HGPS cell (cell line): ENCODE data around the genes FBXL4, MCHR2 and SIM1.

DNA sequence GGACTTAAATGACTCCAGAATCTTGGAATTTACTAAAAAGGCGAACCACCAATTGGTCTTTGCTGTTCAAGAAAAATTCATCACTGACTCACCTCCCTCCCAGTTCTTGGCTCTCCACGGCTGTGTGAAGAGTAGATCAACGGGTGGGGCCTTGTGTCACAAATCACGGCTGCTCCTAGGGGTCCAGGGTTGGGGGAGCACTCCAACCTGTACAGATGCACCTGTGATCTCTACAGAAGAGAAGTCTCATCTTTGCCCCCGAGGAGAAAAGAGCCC, 79.5 kb upstream of the BACH2 start:
- RRBS, result no CpG with 5 or more reads among the region's 5 CpGs

DNA sequence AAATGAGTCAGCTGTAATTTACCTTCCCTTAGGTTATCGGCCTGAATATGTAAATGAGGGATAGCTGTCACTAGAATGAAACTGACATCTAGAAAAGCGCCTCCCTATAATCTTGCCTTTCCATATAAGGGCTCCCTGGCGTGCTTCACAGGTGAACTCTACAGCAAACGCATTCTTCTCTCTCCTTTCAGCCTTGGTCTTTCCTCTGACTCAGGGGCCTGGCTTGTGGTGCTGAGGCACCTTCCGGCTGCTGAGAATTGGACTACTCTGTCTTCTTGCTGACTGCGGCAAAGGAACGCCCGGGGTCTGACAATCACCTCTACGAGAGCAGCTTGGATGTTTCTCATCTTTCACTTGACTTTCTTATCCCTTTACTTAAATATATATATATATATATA, 114.8 kb upstream of the BACH2 start:
- RRBS, result 96% methylated on average over 4 of the region's 9 CpGs

- RRBS, result no CpG with 5 or more reads among the region's 17 CpGs
These were observed 117.2 kb upstream of the BACH2 start for GRCh38 chr6:90413620-90414419.

GRCh38 chr6:90508631-90509085, 78.2 kb downstream of the MAP3K7 start:
- RRBS, result no CpG with 5 or more reads among the region's 6 CpGs

GRCh38 chr6:96016054-96016537, 322 bp downstream of the FUT9 start:
- RRBS, result no CpG with 5 or more reads among the region's 31 CpGs

- RRBS, result no CpG with 5 or more reads among the region's 6 CpGs
These were observed 14.6 kb upstream of the GPR63 start for GRCh38 chr6:96851843-96852252.

GRCh38 chr6:97594748-97595248, 311.8 kb upstream of the MMS22L start:
- RRBS, result no CpG with 5 or more reads among the region's 4 CpGs

DNA sequence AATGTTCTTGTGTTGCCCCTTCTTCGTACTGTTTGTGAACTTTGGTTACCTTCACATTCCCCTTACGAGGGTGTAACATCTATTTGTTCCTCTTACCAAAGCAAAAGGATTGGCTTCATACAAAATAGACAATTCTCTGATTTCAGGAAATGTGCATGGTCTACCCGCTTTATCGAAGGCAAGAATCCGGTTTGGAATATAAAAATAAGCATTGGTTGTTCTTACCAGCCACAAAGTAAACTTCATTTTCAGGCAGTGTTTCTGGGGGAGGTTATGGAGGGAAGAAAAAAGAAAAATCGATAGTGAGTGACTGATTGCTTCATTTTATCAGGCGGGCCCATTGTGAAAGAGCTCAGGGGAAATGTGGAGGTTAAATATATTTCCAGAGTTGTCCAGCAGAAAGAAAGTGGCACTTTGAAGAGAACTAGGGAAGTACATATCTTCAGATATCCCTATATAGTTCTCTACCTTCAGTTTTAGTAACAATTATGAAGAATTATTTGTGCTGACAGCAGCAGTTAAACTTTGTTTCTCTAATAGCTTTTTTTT, 2.6 kb downstream of the POU3F2 start:
- RRBS, result no CpG with 5 or more reads among the region's 7 CpGs

GRCh38 chr6:98947304-98948397, at the start of gene FBXL4:
FBXL4 (minus strand) TSS chr6:98947946.
- RRBS, result 1% methylated on average over 35 of the region's 97 CpGs

GRCh38 chr6:99400004-99400490, 6.1 kb upstream of the COQ3 start:
- RRBS, result no CpG with 5 or more reads among the region's 4 CpGs

GRCh38 chr6:99402459-99403235, 8.7 kb upstream of the COQ3 start:
- RRBS, result no CpG with 5 or more reads among the region's 7 CpGs

GRCh38 chr6:99408910-99409415, 15.0 kb upstream of the COQ3 start:
- RRBS, result no CpG with 5 or more reads among the region's 5 CpGs

DNA sequence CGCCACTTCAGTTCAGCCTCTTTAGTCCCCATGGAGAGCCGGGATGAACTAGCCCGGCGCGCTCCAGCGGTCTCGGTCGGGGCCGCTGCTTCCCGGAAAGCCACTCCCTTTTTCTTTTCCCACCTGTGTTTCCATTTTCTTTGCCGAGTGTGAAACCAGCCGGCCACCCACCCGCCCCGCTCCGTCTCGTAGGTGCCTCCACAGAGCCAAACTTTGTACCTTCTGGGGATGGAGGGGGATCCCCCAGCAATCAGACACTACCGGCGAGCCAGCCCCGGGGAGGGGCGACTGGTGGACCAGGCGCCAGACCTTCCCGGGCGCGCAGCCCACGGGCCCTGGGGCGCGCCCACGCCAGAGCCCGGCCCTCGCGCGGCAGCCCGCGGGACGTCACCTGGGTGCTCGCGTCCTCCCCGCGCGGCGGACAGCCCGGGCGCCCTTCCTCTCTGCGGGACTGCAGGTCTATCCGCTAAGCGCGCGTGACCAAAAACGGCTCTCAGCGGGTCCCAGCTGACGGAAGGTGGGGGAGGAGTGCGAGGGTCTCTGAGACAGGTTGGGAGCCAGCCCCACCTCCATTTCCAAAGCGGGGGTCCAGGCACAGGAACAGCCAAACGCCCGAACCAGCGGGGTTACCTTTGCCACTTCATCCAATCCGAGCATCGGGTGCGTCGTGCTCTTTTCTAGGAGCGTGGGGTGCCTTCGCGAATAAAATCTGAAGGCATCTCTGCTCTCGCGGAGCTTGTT, at the start of gene MCHR2:
MCHR2 (minus strand) TSS at position 679 of the 741 bp plus-strand sequence.
- RRBS, result 5% methylated on average over 39 of the region's 65 CpGs

GRCh38 chr6:100281144-100281927, 183.4 kb downstream of the SIM1 start:
- RRBS, result 28% methylated on average over 2 of the region's 20 CpGs

- RRBS, result no CpG with 5 or more reads among the region's 11 CpGs
These were observed 4.0 kb downstream of the SIM1 start for GRCh38 chr6:100460609-100461275.

DNA sequence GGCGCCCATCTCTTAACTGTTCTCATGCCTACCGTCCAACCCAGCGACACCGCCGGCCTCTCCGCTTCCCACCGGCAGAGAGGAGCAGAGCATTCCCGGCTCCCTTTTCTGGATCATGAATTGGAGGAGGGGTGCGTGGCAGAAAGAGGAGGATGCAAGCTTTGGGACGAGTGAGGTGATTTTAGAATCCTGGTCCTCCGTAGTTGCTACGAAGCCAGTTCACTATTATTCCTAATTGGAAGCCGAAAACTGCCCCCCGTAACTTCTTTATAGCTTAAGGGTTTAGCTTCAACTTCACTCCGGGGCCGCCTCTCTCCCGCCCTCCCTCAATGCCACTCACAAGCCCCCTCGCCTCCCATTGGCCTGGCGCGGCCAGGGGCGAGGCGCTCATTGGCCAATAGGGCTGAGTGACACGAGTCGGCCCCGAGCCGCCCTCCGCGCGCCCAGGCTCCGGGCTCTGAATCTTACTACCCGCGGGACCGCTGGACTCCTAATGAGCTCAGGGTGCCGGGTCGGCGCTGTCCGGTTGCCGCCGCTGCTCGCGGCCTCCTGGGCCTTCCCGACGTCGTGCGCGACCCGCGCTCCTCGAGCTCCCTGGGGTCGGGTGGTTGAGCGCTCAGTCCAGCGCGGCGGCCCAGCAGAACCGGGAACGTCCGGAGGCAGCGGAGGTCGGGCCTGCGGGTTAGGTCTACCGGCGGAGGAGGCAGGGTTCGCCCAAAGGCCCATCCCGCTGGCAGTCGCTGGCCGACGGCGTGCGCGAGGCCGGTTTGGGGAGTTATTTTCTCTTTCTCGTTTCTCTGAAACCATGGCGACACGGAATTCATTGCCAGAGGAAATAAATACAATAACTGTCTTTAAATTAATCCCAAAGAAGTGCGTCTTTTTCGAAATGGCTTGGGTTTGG, at the start of gene SIM1:
SIM1 (minus strand) TSS at position 276 of the 904 bp plus-strand sequence.
- RRBS, result 2% methylated on average over 18 of the region's 76 CpGs

DNA sequence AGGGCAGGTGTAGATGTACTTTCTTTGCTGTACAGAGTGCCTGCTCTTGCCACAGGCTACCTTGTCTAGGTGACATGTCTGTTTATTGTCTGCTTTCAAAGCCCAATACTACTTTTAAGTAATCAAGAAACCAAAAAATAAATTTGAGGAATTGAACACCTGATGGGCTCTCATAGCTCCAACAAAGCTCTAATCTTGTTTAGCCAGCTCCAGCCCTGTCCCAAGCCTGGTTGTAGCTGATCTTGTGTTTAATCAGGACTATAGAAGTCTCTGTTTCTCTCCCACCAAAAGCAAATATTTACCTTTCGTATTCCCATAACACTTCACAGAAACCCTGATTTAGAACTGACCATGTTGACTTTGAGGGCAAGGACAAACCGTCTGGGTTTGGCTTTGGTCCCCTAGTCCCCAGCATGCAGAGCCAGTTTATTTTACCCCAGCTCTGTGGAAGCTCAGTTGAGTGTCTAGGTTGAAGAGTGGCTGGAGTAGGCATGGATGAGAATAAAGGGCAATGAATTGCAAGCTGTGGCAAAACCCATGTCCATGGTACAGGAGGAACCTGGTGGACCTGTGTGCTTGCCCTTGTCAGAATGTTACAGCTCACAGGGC, 17.9 kb upstream of the SIM1 start:
- RRBS, result no CpG with 5 or more reads among the region's 2 CpGs

DNA sequence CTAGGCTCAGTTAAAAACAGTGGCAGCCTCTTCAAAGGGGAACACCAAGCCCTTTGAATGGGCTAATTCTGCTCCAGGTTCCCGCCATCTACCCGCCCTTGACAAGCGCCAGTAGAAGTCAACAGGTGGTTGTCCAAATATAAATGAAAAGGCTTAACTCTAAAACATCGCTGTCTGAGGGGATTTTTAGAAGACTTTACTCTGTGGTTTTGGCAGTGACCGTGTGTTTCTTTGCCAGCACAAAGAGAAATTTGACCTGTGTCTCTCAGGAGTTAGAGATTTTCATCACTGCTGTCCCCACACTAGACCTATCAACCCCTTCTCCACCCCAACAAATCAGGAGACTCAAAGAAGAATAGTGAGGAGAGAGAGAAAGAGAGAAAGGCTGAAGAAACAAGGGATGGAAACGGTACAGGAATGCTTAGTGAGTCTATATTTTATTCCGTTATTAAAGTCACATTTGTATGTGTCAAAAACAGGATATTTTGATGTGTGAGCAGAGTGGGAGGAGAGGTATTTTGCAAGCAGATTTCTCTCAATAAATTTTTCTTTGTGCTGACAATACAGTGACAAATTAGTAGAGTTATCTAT, 19.9 kb upstream of the SIM1 start:
- RRBS, result no CpG with 5 or more reads among the region's 7 CpGs

DNA sequence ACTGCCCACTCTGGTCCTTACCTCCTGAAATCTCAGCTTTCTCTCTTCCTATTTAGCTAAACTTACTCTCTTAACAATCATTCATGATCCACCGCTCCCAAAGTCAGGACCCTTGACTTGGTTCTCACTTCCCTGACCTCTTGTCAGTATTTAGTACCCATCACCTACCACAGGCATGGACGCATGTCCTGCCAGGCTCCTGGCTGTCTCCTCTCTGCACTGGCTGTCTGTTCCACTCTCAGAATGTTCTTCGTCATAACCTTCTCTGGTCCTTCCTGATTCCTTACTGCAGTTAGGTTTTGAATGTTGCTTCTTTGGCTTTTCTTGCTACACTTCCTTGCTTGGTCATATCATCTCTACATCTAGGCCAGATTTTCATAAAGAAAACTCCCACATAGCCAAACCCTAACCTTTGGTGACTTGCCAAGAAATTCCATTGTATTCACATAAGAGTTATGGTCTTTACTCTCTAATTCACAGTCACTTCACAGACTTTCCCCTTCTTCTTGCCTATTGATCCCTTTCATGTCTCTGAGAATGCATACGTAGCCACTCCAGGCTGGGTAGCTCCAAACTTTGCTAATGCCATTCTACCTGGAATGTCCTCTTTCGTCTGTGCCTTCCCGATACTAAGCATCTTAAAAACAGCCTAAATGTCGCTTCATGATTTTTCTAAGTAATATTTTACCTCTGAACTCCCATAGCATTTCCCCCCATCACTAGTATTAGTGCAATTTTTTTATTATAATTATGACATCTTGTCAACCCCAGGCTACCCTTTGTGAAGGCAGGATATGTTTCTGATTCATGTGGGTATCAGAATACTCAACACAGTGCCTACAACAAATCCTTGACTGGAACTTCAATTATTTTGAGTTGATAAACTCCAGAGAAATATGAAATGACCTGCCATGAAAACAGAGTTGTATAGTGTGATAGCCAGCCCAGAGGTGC, 42.0 kb upstream of the SIM1 start:
- RRBS, result no CpG with 5 or more reads among the region's 7 CpGs